T-cell (primary cell): ENCODE measurements around a stretch of chr20.

DNA sequence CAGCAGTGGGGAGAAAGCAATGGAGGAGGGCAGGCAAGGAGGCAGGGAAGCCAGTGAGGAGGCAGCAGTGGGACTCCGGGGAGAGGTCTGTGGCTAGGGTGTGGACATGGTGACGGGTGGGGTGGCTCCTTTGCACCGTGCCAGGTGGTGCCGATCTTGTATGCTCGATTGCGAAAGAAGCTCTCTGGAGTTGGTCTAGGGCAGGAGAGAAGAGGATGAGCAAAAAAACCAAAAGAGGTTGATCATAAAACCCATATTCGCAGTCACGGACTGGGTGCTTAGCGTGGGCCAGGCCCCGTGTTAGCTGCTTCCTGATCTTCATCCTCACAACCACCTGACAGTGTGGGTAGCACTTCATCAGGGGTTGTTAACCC lies 16.8 kb upstream of the PTGIS start:
- PRO-cap, 7 experiments: no peak in any of the 7 experiments

GRCh38 chr20:49637171-49637612 lies 69.3 kb upstream of the PTGIS start:
- PRO-cap, 7 experiments: no peak in any of the 7 experiments

DNA sequence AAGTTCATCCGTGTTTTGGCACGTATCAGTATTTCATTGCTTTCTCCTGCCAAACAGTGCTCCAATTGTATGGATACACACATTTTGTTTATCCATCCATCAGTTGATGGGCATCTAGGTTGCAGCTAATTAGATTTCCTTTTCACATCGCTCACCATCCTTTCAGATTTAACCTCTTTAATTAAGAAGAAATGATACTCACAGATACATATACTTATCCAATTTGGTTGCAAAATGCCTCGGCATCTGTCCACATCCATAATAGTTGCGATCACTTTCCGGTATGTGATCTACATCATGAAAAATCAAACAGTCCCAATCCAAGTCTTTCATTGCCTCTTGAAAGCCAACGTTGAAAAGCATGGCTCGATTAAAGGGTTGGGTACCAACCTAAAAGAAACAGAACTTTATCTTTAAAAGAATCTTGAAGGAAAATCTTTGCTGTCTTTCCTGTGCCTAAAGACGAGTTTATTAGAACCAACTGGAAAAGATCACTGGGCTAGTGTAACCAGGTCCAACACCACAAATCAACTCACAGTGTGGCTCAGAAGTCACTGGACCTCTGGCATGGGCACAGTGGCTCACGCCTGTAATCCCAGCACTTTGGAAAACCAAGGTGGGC lies 72.5 kb upstream of the PTGIS start:
- PRO-cap, 7 experiments: no peak in any of the 7 experiments

- PRO-cap, 7 experiments: no peak in any of the 7 experiments
These were observed 55.2 kb downstream of the B4GALT5 start for GRCh38 chr20:49658497-49658890.

- PRO-cap, 7 experiments: no peak in any of the 7 experiments
These were observed 54.6 kb downstream of the B4GALT5 start for GRCh38 chr20:49658930-49659647.

GRCh38 chr20:49724420-49725416 lies 11.0 kb upstream of the B4GALT5 start:
- PRO-cap, 7 experiments: no peak in any of the 7 experiments

DNA sequence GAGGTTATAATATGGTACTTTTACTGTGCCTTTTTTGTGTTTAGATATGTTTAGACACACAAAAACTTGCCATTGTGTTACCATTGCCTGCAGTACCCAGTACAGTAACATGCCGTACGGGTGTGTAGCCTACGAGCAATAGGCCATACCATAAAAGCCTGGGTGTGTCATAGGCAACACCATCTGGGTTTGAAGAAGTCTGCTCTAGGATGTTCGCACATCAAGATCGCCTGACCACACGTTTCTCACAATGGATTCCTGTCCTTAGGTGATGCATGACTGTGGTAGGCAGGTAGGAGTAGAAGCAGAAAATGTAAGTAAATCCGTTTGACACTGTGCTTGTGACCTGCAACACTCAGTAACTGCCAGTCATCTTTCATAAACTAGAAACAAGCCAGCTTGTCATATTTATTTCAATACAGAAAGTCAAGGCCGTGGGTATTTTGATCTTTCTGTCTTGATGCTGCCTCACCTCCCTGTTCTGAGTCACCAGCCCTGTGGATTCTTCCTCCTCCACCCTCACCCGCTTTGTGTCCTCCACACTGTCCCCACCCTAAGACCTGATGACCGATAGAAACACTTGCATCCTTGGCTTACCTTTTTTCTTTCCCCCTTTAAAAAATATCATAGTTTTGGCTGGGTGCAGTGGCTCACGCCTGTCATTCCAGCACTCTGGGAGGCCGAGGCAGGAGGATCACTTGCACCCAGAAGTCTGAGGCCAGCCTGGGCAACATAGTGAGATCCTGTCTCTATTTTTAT lies 7.3 kb upstream of the SLC9A8 start:
- PRO-cap, 7 experiments: no peak in any of the 7 experiments

GRCh38 chr20:49890027-49890696 lies 25.2 kb downstream of the SPATA2 start:
- PRO-cap, 7 experiments: no peak in any of the 7 experiments

DNA sequence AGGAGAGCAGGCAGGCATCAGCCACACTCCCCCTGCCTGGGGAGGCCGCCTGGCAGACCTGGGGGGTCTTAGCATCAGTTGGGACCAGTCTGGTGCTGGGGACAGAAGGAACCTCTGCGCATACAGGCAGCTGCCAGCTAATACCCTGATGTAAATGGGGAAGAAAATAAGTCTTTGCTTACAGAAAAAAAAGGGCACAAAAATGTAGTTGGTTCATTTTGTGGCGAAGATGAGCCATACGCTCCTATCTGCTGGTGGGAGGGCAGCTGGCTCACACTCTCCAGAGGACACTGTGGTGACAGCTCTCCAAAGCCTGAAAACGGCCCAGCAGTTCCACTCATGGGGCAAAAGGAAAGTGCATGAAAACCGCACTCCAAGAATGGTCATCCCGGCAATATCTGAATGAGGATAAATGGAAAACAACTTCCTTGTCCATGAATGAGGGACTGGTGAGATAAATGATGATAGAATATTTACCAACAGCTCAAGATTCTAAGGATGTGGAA lies 21.7 kb downstream of the SPATA2 start:
- PRO-cap, 7 experiments: no peak in any of the 7 experiments

DNA sequence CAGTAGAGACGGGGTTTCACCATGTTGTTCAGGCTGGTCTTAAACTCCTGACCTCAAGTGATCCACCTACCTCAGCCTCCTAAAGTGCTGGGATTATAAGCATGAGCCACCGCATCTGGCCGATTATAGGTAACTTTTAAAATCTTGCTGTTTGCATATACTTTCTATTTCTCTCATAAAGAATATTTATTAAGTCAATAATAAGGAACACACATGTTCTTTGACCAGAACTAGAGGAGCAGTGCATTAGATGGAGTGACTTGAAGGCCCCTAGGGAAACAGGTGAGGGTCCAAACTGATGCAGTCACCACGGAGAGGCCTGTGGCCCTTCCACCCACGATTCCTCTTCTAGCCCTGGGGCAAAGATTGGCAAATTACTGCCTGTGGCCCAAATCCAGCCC lies 19.8 kb downstream of the SPATA2 start:
- PRO-cap, 7 experiments: no peak in any of the 7 experiments

- PRO-cap, 7 experiments: no peak in any of the 7 experiments
These were observed 19.1 kb downstream of the SPATA2 start for GRCh38 chr20:49896077-49896709.

- PRO-cap, 7 experiments: no peak in any of the 7 experiments
These were observed 5.1 kb downstream of the SNAI1 start for GRCh38 chr20:49987660-49988451.

DNA sequence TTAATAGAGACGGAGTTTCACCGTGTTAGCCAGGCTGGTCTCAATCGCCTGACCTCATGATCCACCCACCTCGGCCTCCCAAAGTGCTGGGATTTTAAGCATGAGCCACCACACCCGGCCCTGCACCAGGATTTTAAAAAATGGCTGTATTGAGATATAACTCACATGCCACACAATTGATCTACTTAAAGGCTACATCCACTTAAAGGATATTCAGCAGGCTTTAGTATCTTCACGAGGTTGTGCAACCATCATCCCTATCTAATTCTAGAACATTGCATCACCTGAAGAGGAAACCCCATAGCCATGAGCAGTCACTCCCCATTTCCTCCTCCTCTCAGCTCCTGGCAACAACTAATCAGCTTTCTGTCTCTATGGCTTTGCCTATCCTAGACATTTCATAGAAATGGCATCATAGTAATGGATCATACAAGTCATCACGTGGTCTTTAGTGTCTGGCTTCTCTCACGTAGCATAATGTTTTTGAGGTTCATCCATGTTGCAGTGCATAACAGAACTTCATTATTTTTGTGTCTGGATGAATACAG lies 20.4 kb downstream of the SNAI1 start:
- PRO-cap, 7 experiments: no peak in any of the 7 experiments

DNA sequence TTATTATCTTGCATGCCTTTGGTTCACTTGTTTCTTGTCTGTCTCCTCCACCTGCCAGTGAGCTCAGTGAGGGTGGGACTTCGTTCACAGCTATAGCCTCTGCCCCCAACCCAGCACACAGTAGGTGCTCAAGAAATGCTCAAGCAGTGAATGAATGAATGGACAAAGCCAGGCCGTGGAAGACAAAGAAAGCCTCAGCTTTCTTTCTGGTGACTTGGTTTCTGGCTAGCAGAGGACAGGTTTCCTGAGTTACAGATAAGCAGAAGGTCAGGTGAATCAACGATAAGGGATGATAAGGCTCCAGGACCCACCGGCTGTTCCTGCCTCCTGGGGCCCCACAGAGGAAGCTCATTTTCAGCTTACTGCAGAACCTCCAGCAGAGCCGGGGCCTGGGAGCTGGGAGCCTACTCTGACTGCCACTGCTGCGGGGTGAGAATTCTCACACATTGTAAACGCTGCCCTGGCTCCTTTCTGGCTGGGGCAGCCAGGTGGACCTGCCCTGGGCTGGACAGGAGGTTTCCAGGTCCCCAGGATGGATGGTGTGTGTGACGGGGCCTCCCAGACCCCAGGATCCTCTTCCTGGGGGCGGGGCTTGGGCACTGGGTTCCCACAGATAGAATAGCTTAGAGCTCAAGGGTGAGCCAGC lies 29.8 kb downstream of the SNAI1 start:
- PRO-cap, 7 experiments: no peak in any of the 7 experiments

DNA sequence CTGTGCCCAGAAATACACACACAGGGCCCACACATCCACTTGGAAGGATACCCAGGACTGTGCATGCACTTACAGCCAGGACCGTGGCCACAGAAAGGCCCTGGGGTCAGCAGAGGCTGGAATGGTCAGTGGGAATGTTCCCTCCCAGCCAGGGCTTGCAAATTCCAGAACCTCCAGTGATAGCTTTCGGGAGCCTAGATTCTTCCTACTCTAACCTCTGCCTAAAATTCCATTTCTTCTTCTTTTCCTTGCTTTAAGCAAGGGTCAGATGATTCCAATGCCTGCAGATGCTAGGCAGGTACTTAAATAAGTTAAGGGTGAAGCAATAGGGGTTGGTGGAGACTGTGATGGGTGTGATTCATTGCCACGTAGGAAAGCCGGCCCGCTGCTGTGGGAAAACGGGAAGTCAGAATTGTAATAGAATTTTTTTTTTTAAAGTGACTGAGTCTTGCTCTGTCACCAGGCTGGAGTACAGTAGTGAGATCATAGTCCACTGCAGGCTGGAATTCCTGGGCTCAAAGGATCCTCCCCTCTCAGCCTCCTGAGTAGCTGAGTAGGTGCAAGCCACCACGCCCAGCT lies 51.0 kb downstream of the SNAI1 start:
- PRO-cap, 7 experiments: no peak in any of the 7 experiments

DNA sequence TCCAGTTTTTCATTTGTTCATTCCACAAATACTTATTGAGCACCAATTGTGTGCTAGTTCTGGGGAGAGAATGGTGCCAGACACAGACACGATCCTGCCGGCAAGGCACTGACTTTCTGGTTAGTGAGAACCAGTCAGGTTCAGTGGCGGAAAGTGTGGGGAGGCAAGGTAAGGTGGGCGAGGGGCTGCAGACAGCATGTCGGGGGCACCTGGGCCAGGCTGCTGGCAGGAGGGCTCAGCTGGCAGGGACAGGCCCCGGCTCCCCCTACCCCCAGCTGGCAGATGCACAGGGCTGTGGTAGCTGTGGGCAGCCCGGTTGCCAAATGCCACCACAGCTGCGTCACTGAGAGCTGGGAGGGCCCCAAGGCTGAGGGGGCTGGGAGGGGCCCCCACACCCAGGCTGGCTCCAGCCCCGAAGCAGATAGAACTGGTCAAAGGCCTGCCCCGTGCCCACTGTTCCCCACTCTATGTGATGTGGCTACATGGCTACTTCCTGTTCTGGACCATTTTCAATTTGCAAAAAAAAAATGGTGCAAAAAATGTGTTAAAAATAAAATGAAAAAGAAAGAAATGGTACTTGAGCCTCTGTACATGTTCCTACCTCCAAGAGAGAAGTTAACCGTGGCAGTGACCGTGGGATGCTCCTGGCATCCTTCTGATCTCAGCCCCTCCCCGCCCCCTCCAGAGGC lies 64.5 kb downstream of the UBE2V1 start:
- PRO-cap, 7 experiments: no peak in any of the 7 experiments

DNA sequence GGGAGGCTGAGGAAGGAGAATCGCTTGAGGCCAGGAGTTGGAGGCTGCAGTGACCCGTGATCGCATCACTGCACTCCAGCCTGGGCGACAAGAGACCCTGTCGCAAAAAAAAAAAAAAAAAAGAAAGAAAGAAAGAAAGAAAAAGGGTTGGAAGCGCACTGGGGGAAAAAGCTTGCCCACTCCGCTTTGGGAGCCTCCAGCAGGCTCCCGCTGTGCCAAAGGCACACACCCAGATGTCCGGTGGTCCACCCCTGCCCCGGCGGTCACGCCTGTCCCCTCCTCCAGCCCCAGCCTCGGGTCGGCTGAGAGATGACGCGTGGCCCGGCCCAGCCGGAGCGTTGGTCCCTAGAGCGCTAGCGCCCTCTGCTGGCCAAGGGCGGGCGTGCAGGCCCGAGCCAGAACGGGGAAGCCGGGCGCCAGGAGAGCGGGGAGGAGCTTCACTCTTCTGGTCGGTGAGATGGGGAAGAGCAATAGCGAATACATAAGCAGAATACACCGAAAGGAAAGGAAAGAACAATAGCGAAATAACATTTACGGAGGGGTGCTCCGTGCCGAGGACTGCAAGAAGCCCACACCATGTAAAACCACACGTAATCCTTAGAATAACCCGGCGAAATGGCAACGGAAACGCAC lies 41.7 kb downstream of the UBE2V1 start:
- PRO-cap, 7 experiments: no peak in any of the 7 experiments

DNA sequence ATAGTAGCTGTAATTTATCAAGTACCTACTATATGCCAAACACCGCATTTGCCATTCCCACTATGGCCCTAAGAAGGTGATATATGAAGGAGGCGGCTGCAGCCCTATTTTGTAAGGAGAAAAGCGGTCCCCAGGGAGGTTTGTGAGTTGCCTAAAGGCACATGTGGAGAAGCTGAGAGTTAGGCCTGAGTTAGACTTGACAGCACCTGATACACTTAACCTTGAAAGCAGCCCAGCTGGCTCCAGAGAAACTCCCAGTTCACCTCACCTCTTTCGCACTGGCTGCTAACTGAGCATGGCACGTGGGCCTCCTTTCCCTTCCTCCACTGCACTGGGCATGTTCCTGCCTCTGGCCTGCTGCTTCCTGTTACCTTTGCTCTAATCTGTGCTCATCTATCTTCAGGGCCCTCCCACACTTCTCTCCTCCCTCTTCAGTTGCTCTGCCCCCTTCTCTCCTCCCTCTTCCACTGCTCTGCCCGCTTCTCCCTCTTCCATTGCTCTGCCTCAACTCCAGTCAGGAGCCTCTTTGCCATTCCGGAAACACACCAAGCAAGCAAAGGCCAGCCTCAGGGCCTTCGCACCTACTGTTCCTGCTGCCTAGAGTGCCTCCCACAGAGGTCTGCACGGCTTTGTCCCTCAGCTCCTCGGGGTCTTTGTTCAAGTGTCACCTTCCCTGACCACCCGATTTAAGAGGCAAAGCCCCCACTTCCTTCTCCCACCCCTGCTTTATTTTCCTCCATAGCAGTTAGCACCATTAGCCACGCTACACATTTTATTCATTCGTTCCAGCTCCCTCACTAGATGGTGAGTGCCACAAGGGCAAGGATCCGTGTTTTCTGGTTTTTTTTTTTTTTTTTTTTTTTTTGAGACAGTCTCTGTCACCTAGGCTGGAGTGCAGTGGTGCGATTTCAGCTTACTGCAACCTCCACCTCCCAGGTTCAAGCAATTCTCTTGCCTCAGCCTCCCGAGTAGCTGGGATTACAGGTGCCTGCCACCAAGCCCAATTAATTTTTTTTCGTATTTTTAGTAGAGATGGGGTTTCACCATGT lies 13.9 kb upstream of the UBE2V1 start:
- PRO-cap, 7 experiments: no peak in any of the 7 experiments

DNA sequence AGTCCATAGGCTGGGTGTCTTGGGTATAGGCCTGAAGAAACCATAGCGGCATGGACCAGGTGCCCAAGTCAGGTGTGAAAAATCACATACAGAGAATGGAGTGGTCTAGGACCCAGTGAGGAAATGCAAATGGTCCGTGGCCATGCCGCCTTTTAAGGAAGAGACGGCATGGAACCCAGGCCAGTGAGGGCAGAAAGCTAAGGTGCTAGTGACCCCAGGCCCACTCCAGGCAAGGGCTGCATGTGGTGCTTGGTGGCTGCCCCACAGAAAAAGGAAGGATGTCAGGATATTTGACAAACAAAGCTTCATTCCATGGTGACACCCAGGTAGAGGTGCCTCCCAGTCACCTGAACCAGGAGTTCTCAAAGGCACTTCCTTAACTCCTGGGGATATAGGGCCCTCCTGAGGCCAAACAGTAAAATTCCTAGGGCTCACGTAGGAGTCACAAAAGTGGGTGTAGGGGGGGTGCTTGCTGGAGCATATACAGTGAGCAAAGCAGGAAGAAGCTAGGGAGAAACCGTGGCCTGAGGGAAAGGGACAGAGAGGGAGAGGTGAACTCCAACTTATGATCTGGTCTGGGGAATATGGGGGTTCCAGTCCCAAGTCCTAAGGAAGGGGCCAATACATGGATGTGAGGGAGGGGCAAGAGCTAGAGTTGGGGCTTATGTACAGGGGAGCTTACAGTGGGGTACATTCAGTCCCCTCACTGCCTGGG lies 1.3 kb downstream of the PEDS1 start:
- PRO-cap, 7 experiments: no peak in any of the 7 experiments

GRCh38 chr20:50270612-50271020 lies 80.0 kb downstream of the CEBPB start:
- PRO-cap, 7 experiments: no peak in any of the 7 experiments